ENCODE measurements around a stretch of chr3.

GRCh38 chr3:139173257-139174372, 128.9 kb upstream of the PRR23C start:
- PRO-cap, 8 experiments: no peak in any of the 8 experiments

DNA sequence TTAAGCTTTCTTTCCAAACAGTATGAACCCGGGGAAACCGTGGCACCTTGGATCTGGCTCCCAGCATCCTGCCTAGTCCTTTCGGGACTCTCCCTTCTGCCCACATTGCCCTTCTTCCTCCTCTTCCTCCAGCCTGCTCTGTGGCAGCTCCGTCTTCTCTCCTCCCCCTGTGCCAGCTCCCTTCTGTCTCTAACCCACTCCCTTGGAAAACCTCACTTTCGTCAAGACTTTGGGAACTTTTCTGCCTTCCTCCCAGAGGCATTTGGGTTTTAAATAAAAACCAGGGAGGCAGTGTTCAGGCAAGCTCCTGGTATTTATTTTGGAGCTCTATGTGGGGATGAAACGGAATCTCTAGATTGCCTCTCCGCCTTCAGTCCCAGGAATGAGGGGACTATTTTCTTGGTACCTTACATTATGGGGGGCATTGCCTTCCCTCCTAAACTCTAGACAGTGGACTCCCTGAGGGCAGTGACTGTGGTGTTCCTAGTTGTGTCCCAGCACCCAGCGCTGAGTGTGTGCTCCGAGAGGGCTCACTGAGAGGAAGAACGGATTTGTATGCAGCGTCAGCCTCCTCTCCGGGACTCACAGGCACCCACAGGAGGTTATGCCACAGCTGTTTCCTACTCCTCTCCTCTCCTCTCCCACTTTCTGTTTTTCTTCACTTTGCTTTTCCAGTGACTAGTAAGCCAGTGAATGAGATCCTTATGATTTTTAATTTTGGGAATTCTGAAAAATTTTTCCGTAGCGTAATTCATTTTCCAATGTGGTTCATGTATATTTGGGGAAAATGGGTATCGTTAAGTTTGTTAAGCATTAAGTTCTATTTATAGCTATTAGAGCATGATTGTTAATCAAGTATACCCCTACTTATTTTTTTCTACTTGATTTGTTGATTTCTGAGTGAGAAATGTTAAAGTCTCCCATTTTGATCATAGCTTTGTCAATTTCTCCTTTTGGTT, 105.2 kb upstream of the MRPS22 start:
- PRO-cap, 8 experiments: no peak in any of the 8 experiments

- PRO-cap, 8 experiments: no peak in any of the 8 experiments
Measured at GRCh38 chr3:139292673-139293363, 51.0 kb upstream of the MRPS22 start.

DNA sequence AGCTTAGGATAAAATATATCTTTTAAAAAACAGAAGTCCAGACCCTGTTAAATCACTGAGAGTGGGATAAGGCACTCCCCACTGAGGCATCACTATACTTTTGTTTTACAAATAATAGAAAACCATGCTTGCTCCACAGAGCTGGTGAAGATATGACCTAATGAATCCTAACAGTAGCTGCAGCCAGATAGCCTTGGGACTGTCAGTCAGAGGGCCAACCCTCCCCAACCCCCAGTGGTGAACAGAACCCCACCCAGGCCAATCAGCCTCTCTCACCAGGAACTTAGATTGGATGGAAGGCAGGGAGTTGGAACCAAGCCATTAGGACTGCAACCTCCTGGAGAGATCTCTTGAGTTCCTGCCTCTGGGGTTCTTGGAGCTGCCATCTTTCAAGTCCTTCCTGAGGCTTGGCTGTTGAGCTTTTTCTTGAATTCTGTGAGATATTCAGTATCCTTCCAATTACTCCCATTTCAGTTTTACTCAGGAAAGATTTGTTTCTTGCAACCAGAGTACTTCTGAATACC, 3.0 kb upstream of the MRPS22 start:
- PRO-cap, 8 experiments: no peak in any of the 8 experiments

DNA sequence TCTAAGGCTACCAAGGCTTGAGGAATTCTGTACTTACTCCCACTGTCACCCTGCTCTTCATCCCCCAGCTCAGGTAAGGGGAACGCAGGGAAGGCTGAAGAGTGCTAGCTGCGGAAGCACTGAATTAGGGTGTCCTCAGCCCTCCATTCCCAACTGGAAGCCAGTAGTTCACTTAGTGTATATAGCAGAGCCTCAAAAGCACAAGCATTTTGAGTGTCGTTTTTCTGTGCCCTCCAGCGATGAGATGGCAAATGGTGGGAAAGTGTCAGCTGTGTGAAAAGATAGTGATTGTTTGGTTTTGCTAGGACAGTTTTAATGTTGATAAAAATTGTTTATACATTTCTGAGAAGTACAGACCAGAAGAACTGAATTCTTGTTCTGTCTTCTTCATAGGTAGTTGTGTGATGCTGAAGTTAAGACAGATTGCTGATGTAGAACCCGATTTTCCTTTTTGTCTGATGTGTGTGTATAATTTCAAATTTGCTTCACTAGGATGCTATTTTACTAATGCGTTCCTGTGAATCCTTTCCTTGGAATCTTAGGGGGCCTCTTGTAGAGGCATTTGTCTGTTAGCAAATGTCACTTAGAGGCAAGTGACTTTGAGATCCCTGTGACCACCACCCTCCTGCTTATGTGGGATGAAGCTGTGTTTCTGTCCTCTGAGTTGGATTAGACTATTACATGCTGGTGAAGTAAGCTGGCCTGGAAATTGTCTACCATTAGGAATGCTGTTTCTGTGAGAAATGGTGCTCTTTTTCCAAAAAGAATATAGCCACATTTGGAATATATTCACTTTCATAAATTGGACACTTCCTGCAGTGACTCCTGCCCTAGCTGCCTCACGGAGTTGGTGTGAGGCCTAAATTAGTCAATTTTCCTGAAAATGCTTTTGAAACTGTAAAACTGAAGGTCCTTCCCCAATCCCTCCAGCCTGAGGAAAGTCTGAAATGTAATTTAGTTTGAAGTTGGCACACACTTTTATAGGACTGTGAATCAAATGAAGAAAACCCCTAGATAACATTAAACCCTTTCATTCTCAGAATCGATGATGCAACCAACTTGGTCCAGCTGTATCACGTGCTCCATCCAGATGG, 11.2 kb downstream of the MRPS22 start:
- PRO-cap, 8 experiments: no peak in any of the 8 experiments

- PRO-cap, 8 experiments: no peak in any of the 8 experiments
Measured at GRCh38 chr3:139480554-139481042, 4.3 kb upstream of the RBP2 start.

- PRO-cap, 8 experiments: no peak in any of the 8 experiments
Measured at GRCh38 chr3:139934377-139934811, 591 bp upstream of the CLSTN2 start.

GRCh38 chr3:140505165-140505789, 172.6 kb upstream of the TRIM42 start:
- PRO-cap, 8 experiments: no peak in any of the 8 experiments

- PRO-cap, 8 experiments: no peak in any of the 8 experiments
Measured at GRCh38 chr3:140917736-140918269, 23.8 kb upstream of the SLC25A36 start.

DNA sequence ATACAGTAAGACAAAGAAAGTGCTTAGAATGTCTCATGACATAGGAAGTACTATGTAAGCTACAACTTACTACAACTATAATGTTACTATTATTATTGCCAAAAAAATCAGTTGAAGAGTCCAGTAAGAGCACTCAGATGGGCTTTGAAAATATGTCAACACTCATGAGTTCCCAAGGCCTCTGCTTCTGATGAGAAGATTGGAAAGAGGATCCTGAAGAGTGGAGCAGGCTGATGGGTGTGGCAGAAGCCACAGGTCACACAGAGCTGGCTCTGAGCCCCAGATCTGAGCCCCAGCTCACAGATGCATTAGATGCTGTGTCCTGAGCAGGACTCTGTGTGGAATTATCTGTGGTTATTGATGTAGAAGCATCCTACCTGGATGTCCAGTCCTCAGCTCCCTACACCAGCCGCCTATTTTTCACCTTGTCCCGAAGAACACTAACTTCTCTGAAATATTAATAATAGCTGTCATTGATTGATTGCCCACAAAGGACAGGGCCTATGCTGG, 65.6 kb downstream of the SPSB4 start:
- PRO-cap, 8 experiments: no peak in any of the 8 experiments

DNA sequence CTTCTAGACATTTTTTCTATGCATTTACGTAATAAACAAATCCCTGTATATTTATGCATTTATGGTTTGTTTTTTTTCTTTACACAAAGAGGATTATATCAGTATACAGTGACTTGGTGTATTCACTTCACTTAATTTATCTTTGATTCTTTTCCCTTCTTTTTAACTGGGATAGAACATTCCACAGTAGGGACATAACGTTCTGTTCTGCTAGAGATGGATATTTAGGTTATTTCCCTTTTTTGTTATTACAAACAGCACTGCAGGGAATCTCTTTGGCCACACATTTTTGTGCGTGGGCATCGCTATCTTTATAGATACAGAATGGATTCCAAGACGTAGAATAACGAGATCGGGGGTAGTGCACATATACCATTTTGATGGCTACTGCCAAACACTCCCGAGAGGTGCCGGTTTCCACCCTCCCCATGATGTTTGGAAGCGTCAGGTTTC, 44.7 kb downstream of the PXYLP1 start:
- PRO-cap, 8 experiments: no peak in any of the 8 experiments

- PRO-cap, 8 experiments: no peak in any of the 8 experiments
Measured at GRCh38 chr3:141312736-141313368, 55.5 kb upstream of the ZBTB38 start.

DNA sequence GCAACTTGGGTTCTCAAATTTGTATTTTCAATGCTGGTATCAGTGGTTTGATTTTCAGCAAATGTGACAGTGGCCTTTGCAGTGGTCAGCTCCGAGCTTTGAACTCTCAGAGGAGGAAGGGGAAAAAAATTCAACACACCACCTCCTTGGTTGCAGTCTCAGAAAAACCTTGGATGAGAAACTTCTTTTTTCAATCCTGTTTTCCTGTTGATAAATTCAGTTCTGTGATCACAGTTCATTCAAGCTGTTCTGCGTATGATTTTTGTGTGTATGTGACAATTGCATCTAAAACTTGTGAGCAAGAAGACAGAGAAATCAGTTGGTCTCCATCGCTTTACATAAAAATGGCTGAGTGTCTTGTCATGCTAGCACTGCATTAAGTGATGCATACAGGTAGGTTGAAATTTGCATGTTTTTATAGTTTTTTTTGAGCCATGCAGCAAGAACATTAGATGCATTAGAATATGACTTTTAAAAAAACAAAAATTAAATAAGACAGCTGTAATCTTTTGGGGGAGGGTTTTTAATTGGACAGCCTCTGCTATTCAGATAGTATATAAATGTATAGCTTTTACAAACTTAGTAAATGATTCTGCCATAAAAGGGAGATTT, 19.3 kb downstream of the ZBTB38 start:
- PRO-cap, 8 experiments: no peak in any of the 8 experiments

DNA sequence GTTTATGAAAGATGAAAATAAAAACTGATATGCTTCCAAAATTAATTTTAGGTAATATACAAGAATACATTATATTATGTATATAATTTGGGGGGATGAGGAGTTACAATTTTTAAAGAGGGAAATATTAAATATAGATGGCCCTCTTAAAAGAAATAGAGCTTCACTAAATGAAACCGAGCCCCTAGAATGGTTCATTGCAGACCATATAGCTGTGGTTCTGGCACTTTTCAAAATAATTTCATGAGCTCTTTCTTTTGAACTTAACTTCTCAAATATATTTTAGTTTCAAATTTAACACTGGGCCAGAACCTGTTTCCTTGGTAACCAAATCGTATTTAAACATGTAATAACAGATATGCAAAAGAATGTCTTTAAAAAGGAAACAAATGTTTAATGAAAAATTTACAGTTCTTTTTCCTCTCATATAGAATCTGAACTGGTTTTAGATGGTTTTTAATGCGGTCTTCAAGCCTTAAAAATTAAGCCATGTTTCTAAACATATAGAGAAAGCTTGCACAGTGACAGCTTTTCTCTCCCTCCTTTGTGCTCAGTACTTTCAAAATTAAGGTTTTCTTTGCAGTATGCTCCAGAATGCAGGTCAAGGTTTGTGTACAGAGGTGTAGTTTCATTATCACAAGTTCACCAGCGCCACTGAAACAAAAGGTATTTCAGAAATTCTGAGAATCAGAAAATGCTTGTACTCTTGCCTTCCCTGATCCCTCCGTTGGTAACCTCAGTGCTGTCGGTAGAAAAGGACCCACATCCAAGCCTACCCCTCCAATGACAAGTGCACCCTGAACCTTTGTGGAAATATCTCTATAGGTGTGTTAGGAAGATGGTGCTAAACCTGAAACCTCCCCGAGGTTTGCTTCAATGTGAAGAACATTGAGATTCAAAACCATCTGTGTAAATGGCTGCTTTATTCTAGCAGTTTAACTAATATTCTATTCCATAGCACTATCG, 20.3 kb downstream of the ZBTB38 start:
- PRO-cap, 8 experiments: no peak in any of the 8 experiments

- PRO-cap, 8 experiments: no peak in any of the 8 experiments
Measured at GRCh38 chr3:141421521-141421975, 53.2 kb downstream of the ZBTB38 start.

DNA sequence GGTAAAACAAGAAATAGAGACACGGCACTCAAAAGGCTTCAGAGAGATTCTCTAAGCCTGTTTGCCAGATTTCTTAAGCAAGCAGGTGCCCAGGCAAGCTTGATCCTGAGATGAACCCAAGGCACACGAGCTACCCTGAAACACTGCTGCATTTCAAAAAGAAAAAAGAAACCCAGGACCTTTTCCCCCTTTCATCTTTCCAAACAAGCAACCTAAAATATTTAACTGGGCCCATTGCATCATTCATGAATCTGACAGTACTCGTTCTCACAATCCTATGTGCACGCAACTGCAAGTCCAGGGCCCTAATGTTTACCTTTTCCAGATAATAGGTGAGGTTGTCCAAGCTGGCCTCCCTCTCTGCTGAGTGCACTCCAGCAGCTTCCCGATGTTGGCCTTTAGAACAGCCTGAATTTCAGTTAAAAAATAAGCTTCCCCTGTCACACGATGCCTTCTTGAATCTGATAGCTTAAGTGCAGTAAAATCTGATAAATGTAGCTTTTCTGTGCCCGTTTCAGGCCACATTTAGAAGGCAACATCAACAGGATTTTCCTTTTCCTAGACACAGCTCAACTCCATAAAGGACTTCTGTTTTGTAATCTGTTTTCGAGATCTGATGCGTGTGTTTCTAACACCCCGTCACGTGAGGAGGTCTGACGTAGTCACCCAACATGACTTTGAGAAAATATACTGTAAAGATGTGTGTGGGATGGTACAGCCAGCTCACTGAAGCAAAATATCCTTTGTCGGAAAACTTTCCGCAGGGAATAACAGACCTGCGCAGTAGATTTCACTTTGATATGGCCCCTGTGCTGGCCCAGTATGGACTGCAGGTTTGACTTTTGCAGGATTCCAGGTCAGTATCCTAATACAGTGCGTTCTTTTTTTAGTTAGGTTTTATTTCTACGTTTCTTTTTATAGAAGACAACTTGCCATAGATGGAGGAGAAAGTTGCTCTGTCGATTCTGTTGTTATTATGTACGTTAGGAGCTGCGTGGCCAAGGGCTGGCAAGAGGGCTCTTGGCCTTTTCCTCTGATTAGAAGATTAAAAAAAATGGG, 55.1 kb upstream of the RASA2 start:
- PRO-cap, 8 experiments: no peak in any of the 8 experiments

- PRO-cap, 8 experiments: no peak in any of the 8 experiments
Measured at GRCh38 chr3:141763026-141763393, 198 bp upstream of the GRK7 start.

GRCh38 chr3:141858353-141858941, 18.0 kb upstream of the ATP1B3 start:
- PRO-cap, 8 experiments: no peak in any of the 8 experiments

DNA sequence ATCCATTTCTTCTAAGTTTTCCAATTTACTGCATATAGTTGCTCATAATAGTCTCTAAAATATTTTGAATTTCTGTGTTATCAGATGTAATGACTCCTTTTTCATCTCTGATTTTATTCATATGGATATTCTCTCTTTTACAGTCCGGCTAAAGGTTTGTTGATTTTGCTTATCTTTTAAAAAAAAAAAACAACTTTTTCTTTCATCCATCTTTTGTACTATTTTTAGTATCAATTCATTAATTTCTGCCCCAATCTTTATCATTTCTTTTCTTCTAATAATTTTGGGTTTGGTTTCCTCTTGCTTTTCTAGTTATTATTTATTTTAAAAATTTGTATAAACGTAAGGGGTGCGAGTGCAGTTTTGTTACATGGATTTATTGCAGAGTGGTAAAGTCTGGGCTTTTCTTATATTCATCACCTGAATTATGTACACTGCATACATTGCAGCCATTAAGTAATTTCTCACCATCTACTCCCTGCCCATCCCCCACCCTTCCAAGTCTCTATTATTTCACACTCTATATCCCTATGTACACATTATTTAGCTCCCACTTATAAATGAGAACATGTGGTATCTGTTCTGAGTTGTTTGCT, 102.1 kb upstream of the GK5 start:
- PRO-cap, 8 experiments: no peak in any of the 8 experiments

GRCh38 chr3:142391970-142392502, 55.8 kb downstream of the XRN1 start:
- PRO-cap, 8 experiments: peak in 4 of 8 experiments; most common minus-strand start chr3:142392266 (in 2)

Data from peripheral blood mononuclear cell (primary cell).